Gastrocnemius medialis (tissue), 3 donors: ENCODE measurements around a stretch of chr13.

GRCh38 chr13:27055342-27056013 lies 116.1 kb downstream of the USP12 start:
- PRO-cap, result no peak
- RAMPAGE, long total RNA, 3 experiments, result no peak in any of the 3 experiments

GRCh38 chr13:27149273-27150025 lies 22.2 kb downstream of the USP12 start:
- PRO-cap, result no peak
- RAMPAGE, long total RNA, 3 experiments, result no peak in any of the 3 experiments

- PRO-cap, result no peak
- RAMPAGE, long total RNA, 3 experiments, result no peak in any of the 3 experiments
These were observed 38.8 kb upstream of the RPL21 start for GRCh38 chr13:27212623-27212826.

- PRO-cap, result no peak
- RAMPAGE, long total RNA, 3 experiments, result no peak in any of the 3 experiments
These were observed 457 bp upstream of the RPL21 start for GRCh38 chr13:27251049-27251153.

DNA sequence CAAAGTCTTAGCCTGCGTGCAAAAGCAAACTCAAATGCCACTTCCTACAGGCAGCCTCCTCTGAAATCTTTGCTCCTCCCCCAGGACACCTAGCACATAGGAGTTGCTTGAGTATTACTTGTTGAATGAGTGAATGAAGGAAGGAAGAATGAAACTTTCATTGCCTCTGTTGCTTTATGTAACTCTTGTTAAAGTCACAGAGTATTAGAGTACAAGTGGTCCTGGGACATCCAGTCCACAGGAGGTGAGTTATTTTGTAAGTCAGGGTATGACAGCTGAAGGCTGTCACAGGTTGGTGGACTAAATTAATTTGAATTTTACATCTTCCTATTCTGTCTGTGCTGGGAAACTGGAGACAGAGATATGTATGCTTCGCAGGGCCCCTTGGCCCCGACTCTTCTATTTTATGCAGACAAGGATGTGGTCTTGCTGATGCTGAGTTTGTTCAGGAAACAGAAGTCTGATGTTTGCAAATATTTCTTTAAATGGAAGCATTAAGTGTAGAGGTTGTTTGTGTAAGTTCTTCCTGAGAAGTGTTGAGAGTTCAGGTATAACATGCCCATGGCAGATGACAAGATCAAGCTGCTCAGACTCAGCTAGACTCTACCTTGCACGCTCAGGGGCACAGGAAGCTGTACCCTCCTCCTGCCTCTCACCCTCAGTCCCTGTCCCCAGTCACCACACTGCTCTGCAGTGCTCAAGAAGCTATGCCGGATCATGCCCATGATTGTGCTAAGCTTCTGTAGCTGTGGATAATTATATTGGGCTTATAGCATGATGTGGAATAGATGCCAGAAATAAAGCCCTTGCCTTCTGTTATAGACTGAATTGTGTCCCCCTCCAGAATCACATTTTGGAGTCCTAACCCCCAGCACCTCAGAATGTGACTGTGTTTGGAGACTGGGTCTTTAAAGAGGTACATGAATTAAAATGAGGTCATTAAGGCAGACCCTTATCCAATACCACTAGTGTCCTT lies 23.4 kb downstream of the RASL11A start:
- PRO-cap, result no peak
- RAMPAGE, long total RNA, 3 experiments, result no peak in any of the 3 experiments

- PRO-cap, result no peak
- RAMPAGE, long total RNA, 3 experiments, result no peak in any of the 3 experiments
These were observed 25.8 kb downstream of the RASL11A start for GRCh38 chr13:27296453-27296892.

GRCh38 chr13:27379768-27380322 lies 44.6 kb upstream of the GTF3A start:
- PRO-cap, result no peak
- RAMPAGE, long total RNA, 3 experiments, result no peak in any of the 3 experiments

GRCh38 chr13:27403790-27404515 lies 20.5 kb upstream of the GTF3A start:
- PRO-cap, result no peak
- RAMPAGE, long total RNA, 3 experiments, result no peak in any of the 3 experiments

DNA sequence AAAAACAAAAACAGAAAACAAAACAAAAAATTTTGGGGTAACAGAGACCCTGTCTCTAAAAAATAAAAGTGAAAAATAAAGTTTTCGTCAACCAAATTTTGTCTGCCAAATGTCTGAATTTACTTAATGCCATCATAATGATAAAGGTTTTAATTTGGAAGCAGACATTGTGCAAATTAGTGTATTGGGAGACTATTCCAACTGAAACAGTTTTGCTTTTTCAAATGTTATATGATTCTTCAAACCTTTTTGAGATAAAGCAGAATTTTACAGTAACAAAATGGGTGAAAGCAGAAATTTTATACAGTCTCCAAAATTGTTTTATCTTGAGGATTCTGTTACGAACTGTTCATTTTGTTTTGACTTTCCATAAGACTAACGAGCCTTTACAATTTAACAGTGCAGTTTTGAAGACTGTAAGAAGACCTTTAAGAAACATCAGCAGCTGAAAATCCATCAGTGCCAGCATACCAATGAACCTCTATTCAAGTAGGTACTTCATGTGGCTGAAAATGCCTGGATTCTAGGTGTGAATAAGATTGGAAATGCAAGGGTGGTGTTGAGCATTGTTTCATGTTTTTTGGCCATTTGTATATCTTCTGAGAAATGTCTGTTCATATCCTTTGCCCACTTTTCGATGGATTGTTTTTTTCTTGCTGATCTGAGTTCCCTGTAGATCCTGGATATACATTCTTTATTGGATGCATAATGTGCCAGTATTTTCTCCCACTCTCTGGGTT lies 5.9 kb downstream of the GTF3A start:
- PRO-cap, result no peak
- RAMPAGE, long total RNA, 3 experiments, result no peak in any of the 3 experiments

- PRO-cap, result no peak
- RAMPAGE, long total RNA, 3 experiments, result no peak in any of the 3 experiments
These were observed 8.0 kb downstream of the MTIF3 start for GRCh38 chr13:27441834-27443257.

DNA sequence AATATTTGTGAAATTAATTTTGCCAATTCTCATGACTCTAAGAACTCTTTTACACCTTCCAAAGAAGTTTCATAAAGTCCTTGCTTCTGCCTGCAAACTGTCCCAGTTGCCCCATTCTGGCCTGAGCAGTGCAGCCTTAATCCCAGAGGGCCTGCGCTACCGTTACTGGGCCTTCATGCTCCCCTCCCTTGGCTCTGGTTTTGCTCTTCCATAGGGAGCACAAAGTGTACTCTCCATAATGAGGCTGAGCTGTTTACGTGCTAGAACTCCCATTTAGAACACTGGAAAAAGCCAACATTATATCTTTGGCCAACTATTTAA lies 2.1 kb downstream of the MTIF3 start:
- PRO-cap, result unidirectional peak, plus-strand start at position 236 of the sequence
- RAMPAGE, long total RNA, 3 experiments, result no peak in any of the 3 experiments

GRCh38 chr13:27561377-27562124 lies 58.8 kb downstream of the LNX2 start:
- PRO-cap, result no peak
- RAMPAGE, long total RNA, 3 experiments, result no peak in any of the 3 experiments

- PRO-cap, result bidirectional peak, plus-strand start at chr13:27620743, minus-strand start at chr13:27620529
- RAMPAGE, long total RNA, 3 experiments, result start-site peak on the plus strand in 2 of 3 experiments, at chr13:27620748-27620801 at its widest, 81 to 134 reads per replicate
These were observed 434 bp upstream of the LNX2 start for GRCh38 chr13:27620648-27621277.

- PRO-cap, result no peak
- RAMPAGE, long total RNA, 3 experiments, result no peak in any of the 3 experiments
These were observed 9.3 kb downstream of the CDX2 start for GRCh38 chr13:27959814-27960163.

- PRO-cap, result no peak
- RAMPAGE, long total RNA, 3 experiments, result no peak in any of the 3 experiments
These were observed 1.2 kb downstream of the CDX2 start for GRCh38 chr13:27967881-27968282.

- PRO-cap, result no peak
- RAMPAGE, long total RNA, 3 experiments, result no peak in any of the 3 experiments
These were observed 2.1 kb upstream of the CDX2 start for GRCh38 chr13:27971239-27971687.

- PRO-cap, result no peak
- RAMPAGE, long total RNA, 3 experiments, result no peak in any of the 3 experiments
These were observed 77.1 kb downstream of the PAN3 start for GRCh38 chr13:28215158-28216168.

DNA sequence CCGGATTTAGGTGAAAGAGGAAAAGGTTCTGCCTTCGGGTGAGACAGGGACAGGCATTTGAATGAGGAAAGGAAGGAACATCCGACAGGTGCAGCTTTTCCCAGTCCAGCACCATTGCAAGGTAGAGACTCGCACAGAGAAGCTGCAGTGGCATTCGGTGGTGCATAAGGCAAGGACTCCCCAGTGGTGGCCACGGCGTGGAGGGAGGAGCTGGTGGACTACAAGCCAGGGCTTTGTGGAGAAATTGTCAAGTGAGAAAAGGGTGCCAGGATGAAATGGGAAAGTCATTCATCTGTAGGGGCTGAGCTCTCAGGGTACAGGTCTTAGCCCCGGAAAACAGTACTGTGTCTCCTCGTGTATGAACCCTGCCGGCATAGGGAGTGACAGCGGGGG lies 167.6 kb downstream of the PAN3 start:
- PRO-cap, result no peak
- RAMPAGE, long total RNA, 3 experiments, result no peak in any of the 3 experiments

- PRO-cap, result no peak
- RAMPAGE, long total RNA, 3 experiments, result no peak in any of the 3 experiments
These were observed 36.2 kb upstream of the FLT1 start for GRCh38 chr13:28530838-28531828.

- PRO-cap, result no peak
- RAMPAGE, long total RNA, 3 experiments, result no peak in any of the 3 experiments
These were observed 37.0 kb upstream of the FLT1 start for GRCh38 chr13:28531939-28532363.